Osteocyte (in vitro differentiated cells): ENCODE measurements around the genes ALDH7A1 and TEX43.

DNA sequence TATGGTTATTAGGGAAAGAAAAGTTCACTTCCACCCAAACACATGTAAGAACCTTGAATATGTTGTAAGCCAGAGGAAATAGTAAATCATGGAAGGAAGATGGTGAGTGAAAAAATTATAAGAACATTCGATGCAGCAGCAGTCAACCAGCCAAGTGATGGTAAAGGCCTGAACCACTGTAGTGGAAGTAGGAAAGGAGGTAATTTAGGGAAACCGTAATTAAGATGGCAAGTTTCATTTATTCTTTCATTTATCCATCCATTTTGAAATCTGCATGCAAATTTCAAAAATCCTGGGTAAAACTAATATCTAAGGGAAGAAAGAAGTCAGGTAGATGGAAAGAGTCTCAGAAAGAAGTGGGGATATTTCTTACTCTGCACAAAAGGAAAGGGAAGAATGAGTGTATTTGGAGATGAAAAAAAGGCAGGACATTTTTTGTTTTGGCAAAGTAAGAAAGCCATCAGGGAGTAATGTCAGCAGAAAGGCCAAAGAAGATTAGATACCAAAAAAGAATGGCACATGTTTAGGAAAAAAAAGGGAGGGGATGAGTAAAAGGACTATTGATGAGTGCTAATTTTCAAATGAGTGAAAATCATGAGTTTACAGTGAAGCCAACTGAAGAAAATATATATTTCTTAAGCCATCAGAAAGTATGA is 8.9 kb upstream of the SNX24 start:
- PRO-cap: no peak

- PRO-cap: no peak
Observed at GRCh38 chr5:122908524-122909059, 63.2 kb downstream of the SNX24 start.

DNA sequence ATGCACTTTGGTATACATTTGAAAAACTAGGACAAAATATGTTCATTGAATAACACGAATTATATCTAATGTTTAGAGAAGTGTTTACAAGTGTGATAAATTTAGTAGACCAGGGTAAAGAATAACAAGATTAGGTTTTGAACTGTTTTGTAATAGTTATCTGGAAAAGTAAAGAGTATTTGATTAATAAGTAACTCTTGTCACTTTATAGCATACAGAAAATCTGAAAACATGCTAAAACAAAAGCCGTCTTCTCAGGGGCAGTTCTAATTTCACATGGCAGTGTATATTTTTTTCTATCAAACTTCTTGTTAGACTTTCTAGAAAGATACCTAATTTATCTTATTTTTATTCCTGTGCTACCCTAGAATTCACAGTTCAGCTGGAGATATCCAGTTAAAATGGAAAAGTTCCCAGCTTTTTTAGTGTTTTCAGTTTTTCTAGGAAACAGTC is 58.4 kb downstream of the PPIC start:
- PRO-cap: no peak

GRCh38 chr5:123035132-123035601 is 1.4 kb downstream of the PPIC start:
- PRO-cap: no peak

- PRO-cap: no peak
Observed at GRCh38 chr5:123089937-123090987, 1.2 kb downstream of the PRDM6 start.

- PRO-cap: no peak
Observed at GRCh38 chr5:123420231-123420967, 2.8 kb downstream of the CEP120 start.

DNA sequence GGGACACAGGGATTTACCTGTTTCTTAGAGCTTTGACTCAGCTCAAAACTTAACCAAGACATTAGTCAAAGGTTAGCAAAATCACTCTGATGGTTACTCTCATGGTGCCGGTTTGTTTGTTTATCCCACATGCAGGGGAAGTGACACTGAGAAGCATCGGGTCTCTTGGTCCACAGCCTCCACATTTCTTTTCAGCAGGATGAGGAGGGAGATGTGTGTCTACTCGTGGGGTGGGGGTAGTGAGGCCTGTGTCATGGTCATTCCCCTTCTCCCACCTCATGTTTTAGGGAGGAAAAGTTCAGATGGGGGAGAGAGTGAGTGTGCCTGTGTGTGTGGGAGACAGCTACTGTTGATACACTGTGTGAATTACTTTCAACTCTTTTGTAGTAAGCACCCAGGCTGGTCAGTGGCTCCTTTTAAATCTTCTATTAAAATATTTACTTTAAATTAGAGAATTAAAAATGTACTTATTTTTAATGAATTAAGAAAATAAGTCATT is 1.2 kb downstream of the CSNK1G3 start:
- PRO-cap: unidirectional peak, minus-strand start at position 193 of the sequence

DNA sequence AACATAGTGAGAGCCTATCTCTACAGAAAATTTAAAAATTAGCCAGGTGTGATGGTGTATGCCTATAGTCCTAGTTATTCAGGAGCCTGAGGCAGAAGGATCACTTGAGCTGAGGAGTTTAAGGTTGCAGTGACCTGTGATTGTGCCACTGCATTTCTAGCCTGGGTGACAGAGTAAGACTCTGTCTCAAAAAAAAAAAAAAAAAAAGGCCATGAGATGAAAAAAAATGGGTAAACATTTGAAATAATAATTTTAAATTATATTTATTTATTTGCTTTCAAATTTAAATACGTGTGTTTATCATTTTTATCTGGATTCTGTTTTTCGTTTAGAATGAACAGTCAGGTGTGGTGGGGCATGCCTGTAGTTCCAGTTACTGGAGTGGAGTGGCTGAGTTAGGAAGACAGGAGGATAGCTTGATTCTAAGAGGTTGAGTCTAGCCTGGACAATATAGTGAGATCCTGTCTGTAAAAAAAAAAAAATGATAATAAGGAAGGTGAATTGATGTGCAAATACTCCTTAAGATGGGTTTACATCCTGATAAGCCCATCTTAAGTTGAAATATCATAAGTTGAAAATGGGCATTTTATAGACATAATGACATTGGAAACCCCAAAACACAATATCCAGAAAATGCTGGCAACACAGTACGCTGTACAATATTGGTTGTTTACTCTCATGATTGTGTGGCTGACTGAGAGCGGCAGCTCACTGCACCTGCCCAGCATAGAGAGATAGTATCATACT is 36.5 kb downstream of the CSNK1G3 start:
- PRO-cap: no peak

DNA sequence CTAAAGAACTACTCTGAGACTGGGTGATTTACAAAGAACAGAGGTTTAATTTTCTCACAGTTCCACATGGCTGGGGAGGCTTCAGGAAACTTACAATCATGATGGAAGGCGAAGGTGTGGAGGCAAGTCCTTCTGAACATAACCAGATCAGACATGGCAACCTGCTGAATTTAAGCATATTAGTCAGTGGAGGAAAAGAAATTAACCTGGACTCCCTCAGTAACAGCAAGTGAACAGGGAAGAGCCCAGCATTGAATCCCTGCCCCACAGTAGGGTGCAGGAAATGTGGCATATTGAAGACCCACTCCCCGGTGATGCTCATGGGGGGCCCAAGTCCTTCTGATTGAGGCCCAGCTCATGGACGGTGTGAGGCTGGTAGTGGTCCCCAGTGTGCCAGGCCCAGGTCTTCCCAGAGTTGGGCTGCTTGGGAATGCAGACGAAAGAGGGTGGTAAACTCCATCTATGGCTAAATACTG is 142.8 kb downstream of the CSNK1G3 start:
- PRO-cap: no peak

- PRO-cap: bidirectional peak, plus-strand start at chr5:123700855, minus-strand start at chr5:123700724
Observed at GRCh38 chr5:123700547-123700980, 188.6 kb downstream of the CSNK1G3 start.

DNA sequence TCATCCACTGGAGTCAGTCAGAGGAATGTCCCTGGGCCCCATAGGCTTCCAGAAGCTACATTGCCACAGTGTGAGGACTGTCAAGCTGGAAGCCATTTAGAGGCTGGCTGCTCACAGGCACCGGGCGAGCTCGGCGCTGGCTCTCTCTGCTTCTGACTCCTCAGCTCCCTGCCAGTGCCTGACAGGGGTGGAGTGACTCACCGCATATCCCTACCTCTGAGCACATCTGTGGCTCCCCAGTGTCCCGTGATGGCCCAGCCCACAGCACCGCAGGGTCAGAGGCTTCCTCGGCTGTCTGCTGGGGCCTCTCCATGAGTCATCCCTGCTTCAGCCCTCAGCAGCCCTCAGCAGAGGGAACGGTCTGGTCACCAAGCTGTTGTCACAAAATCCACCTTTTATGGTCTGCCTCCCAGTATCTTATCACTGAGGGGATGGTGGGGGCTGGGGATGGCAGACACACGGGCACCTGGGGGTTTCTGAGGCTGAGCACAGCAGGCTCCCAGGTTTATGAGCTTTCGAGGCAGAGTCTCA is 117.4 kb downstream of the ZNF608 start:
- PRO-cap: no peak

DNA sequence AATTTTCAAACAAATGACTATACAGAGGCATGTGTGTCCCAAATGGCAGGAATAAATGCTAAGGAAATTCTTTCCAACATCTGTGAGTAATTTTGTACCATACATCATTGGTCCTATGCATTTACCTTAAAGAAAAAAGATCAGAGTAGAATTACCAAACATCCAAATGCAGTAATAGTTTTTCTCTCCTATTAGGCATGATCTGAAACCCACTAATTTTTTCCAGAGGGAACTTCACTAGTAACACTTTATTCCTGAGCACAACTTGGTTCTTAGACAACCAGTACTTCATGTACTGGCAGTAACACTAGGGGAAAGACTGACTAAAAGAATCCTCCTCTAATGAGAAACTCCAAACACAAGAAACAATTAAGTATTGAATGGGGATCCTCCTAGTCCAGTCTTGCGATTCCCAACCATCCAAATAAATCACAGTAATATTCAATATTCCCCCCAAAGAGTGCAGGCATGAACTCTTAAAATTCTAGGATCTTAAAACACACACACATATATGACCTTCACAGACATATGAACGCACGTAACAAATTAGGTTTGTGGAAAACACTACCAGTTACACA is 49.0 kb downstream of the ZNF608 start:
- PRO-cap: no peak

DNA sequence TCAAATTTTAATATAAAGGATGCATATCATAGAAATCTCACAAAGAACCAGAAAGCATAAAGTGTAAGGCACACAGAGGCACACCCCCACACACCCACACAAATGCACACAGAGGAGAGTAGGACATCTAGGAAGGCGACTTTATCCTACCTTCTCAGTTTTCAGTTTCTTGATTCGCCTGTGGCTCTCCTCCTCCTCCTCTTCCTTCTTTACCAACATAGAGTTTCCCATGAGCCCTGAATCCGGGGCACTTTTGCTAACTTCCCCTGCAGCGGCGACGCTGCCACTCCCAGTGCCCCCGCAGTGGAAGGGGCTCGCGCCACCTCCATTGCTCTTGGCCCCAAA is 2.5 kb downstream of the ZNF608 start:
- PRO-cap: no peak

DNA sequence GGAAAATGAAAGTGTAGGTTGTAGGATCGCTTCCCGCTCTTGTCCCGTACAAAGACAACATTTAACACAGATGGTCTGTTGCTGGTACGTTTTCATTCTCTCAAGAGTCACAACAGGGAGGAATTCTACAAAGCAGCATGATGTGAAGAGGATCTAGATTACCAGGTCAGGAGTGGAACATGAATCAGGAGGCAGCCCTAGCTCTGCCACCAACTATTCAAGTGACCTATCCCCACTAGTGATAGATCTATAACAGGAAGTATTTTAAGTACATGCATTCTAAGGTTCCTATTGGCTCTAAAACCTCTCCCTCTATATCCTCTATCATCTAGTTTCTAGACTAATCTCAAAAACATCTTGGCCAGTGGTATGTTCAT is 58.8 kb upstream of the GRAMD2B start:
- PRO-cap: no peak

DNA sequence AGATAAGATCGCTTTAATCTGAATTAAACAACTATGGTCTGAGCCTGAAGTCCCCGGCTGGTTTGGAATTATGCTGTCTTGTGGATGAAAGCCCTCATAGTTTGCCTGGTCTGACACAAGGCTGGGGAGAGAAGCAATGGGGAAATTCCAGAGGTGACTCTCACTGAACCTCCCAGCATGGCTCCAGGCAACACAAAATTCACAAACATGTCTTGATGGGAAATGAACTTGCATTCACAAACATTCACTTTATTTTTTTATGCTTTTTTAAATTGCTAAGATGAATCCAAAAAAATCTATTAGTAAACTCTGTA is 27.9 kb upstream of the GRAMD2B start:
- PRO-cap: no peak

DNA sequence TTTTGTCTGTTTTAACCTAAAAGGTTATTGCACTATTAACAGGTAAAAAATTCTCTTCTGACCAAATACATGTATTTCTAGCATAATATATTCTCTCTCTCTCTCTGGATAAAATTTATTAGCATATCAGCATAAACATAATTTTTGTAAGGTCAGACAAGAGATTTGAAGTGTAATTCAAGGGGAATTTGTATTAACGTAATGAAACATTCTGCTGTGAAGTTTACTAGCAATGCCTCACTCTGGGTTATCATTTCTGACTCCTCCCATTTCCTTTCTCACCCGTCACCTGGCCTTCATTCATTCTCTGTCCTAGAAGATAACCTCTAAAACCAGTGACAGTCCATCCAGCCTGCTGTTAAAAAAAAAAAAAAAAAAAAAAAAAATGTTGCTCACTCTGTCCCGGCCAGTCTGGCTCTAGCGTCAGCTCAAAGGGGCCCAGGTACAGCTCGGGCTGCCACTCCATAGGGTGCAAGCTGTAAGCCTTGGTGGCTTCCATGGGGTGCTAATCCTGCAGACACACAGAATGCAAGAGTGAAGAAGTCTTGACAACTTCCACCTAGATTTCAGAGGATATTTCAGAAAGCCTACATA is 27.2 kb downstream of the GRAMD2B start:
- PRO-cap: no peak

DNA sequence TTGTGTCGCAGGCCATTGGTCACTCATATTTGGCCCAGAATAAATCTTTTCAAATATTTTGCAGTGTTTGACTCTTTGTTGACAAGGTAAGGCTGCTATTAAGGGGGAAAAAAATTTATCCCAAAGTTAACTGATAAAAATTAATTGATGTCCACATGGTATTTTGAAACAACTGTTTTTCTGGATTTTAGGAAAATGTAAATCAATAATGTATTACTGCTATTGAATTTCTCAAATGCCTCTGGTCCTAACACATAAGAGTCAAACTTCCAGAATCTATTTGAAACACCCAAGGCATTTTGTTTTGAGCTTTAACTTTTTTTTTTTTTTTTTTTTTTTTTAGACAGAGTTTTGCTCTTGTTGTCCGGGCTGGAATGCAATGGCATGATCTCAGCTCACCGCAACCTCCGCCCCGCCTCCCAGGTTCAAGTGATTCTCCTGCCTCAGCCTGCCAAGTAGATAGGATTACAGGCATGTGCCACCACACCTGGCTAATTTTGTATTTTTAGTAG is 75.9 kb downstream of the ALDH7A1 start:
- PRO-cap: no peak

- PRO-cap: bidirectional peak, plus-strand start at chr5:126595082, minus-strand start at chr5:126594979; bidirectional peak, plus-strand start at chr5:126595368, minus-strand start at chr5:126595219; unidirectional peak, minus-strand start at chr5:126595621
Observed at GRCh38 chr5:126594608-126595825, at the start of gene ALDH7A1. Gene ALDH7A1 (minus strand): TSS chr5:126595219.

DNA sequence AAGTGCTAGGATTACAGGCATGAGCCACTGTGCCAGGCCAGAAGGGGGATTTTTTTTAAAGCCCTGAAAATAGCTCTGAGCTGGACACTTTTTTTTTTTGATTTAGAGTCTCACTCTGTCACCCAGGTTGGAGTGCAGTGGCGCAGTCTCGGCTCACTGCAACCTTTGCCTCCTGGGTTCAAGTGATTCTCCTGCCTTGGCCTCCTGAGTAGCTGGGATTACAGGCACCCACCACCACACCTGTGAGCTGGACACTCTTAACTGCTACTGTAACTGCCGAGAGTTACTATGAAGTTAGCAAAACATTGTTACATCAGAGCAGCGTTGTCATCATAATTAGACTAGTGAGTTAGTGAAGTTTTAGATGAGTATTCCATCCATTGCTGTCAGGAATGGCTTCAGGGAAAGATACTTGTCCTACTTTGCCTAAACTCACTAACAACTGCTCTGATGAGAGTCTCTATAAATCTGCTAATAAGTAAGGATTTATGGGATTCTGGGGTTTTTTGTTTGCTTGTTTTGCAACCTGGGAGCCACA is at the start of gene TEX43:
TEX43 (plus strand) TSS at position 363 of the 538 bp plus-strand sequence.
- PRO-cap: no peak

GRCh38 chr5:126810887-126811530 is 34.1 kb downstream of the LMNB1 start:
- PRO-cap: no peak